M059J (cell line): ENCODE measurements around the gene NBPF15.

- RAMPAGE, long total RNA, result no peak
These were observed 68.5 kb downstream of the SPAG17 start for GRCh38 chr1:118116355-118117151.

DNA sequence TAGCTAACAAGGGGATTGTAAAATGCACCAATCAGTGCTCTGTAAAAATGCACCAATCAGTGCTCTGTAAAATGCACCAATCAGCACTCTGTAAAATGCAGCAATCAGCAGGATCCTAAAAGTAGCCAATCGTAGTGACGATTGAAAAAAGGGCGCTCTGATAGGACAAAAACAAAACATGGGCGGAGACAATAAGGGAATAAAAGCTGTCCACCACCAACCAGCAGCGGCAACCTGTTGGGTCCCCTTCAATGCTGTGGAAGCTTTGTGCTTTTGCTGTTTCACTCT, 1.8 kb upstream of the SPAG17 start:
- RAMPAGE, long total RNA, result no peak

DNA sequence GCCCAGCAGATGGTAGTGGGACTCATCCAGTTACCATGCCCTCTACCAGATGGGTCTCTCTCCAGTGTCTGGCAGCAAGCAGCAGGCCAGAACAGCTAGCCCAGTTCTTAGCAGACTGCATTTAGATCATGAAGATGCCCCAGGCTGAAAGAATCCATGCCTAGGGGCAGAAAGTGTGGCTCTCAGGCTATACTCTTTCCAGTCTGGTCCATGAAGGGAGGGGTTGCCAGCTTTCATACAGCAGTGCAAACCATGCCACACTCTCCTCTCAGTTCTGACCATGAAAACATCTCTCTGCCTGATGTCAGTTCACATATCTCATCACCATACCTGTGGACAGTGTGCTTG, 276.7 kb upstream of the SPAG17 start:
- RAMPAGE, long total RNA, result no peak

GRCh38 chr1:119380867-119381387, 12.3 kb downstream of the HAO2 start:
- RAMPAGE, long total RNA, result no peak

DNA sequence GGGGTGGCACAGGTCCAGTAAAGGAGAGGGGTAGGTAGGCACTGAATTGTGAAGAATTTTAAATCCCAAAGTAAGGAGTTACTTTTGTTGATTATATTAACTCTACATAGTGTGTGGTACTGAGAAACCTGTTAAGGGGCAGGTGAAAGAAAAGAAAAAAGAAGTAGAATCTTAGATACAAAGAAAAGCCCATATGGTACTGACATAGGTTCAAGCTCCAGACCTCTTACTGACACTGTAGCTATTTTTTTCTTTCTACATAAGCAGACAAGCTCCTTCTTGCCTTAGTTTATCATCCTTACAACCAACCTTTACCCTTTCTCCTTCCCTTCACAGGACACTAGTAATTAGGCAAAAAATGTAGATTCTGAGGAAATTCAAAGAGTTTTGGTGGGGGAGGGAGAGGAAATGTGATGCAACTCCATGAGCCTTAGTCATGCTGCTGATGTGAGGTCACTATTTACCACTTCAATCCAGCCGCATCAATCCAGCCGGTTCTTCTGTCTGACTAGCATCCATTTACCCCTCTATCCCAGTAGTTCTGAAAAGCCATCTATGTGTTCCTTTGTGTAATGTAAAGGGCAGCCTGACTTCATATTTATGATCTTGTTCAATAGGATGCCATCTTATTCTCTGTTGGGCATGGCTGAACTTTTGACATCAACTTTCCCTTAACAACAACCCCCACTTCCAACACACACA, 2.3 kb downstream of the ZNF697 start:
- RAMPAGE, long total RNA, result no peak

DNA sequence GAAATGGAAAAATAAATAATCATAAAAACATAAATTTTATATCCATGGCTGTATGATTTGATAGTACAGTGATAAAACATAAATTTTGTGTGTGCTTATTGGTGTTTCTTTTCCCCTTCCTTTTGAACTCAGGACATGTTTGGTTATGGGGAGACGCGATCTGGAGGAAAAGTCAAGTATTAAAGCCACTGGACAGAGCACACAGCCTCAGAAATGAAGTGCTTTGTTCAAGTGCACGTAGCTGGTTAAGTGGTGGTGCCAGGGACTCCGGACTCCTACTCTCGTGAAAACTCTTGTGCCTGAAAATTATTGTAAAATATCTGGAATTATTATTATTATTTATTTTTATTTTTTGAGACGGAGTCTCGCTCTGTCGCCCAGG, 9.7 kb upstream of the HMGCS2 start:
- RAMPAGE, long total RNA, result no peak

DNA sequence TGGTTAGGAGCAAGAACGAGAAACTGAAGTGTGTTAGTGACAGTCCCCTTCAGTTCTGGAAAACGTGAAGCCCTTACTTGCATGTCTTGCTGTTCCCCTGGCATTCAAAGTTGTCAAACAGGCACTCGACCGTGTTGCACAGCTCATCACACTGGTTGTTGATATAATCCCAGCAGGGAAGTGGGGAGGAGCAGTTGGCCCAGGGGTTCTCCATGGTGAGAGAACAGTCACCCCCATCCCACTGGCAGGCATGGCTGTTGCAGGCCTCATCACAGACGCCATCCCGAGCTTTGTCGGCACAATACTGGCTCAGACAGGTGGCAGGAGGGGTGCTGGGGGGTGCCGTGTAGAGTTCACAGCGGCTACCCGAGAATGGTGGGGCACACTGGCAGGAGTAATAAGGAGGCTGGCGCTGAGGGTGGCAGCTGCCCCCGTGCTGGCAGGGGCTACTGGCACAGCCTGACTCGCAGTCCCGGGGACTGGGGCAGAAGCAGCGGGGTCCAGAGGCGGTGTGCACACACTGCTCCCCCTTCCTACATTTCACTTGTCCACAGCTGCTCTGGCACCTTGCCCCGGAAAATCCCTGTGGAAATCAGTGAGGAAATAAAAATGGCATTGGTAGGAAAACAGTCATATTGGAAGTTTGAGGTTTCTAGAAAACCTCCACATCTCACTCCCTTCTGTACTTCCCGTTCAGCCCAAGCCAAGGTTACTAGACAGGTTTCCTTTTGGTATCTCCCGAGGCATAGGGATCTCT, 29.1 kb upstream of the ADAM30 start:
- RAMPAGE, long total RNA, result no peak

DNA sequence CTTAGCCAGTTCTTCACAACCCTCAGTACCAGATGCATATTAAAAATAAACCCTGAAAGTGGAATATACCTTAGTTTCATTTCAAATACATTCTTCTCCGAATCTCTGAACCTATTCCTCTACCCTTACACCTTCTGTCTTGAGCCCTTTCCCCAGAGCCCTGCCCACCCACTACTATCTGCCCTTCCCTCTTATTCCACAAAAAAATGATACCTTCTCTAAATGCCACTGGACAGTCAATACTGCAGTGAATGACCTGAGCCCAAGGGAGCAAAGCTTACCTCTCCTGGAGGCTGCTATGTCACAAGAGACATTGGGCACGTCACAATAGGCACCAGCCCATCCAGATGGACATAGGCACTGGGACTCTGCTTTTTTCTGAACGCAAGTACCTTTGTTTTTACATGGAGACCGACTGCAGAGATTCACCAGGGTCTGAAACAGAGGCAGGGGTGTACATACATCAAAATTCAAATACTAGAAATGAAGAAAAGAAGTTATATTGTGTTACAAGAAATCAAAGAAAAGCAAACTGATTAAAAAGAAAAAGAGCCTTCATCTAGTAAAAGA, 41.3 kb upstream of the ADAM30 start:
- RAMPAGE, long total RNA, result no peak

DNA sequence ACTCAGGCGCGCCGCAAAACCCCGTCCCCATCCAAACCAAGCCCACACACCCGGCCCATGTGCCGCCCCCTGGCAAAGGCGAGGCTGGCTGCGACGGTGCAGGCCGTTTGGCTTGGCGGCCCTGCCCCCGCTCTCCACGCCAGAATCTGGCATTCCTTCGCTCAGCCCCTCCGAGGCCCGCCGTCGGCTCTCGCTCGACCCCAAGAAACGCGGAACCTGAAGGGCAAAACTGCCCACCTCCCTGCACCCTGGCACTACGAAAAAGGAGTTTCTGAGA, 736 bp downstream of the NOTCH2 start:
- RAMPAGE, long total RNA, result no peak

GRCh38 chr1:120100597-120100820, 31.0 kb upstream of the NOTCH2 start:
- RAMPAGE, long total RNA, result no peak

DNA sequence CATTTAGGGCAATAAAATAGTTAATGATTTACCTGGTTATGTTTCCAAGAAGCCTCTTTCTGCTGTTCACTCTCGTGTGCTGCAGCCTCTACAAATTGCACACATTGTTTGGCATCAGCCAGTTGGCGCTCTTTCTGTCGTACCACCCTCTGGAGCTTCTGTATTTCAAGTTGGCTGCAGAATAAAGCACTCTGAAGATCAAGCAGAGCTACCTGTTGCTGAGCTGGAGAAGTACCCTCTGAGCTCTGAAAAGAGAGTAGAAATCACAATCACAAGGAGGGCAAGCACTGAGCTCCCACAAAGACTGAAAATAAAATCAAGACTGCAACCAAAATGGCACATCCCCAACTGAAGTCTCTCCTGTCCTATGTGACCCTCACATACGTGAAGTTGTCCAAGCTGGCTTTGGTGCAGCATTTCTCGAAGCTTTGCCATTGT, 133.4 kb downstream of the NBPF8 start:
- RAMPAGE, long total RNA, result no peak

- RAMPAGE, long total RNA, result no peak
These were observed 58.6 kb upstream of the NOTCH2NLR start for GRCh38 chr1:120665017-120665723.

DNA sequence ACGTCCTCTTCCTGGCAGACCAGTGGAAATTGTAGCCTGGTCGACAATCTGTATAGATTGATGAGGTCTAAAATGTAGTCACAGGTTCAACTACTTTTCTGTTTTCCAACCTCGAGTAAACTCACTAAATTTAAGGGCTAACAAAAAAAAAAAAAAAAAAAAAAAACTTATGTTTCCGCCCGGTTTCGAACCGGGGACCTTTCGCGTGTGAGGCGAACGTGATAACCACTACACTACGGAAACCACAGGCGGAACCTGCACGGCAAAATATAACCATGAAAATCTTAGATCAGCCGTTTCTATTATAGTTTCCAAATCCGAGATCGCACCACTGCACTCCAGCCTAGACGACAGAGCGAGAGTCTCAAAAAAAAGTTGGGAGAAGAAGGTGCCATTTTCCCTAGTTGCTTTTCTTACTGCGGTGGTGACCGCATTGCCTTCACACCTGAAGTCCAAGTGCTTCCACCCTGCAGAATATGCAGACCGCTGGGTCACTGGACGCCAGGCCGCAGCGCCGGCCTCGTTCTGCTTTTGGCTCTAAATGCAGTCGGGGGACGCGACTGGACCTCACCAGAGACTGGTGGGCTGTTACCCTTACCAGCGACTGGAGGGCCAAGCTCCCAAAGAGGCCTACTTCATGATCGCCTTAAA, 131.1 kb downstream of the PPIAL4A start:
- RAMPAGE, long total RNA, result no peak

GRCh38 chr1:121511300-121512534, 326.9 kb downstream of the SRGAP2C start:
- RAMPAGE, long total RNA, result no peak

GRCh38 chr1:121538125-121538644, 353.4 kb downstream of the SRGAP2C start:
- RAMPAGE, long total RNA, result no peak

GRCh38 chr1:143699190-143699699, 206.5 kb downstream of the H3-7 start:
- RAMPAGE, long total RNA, result no peak

DNA sequence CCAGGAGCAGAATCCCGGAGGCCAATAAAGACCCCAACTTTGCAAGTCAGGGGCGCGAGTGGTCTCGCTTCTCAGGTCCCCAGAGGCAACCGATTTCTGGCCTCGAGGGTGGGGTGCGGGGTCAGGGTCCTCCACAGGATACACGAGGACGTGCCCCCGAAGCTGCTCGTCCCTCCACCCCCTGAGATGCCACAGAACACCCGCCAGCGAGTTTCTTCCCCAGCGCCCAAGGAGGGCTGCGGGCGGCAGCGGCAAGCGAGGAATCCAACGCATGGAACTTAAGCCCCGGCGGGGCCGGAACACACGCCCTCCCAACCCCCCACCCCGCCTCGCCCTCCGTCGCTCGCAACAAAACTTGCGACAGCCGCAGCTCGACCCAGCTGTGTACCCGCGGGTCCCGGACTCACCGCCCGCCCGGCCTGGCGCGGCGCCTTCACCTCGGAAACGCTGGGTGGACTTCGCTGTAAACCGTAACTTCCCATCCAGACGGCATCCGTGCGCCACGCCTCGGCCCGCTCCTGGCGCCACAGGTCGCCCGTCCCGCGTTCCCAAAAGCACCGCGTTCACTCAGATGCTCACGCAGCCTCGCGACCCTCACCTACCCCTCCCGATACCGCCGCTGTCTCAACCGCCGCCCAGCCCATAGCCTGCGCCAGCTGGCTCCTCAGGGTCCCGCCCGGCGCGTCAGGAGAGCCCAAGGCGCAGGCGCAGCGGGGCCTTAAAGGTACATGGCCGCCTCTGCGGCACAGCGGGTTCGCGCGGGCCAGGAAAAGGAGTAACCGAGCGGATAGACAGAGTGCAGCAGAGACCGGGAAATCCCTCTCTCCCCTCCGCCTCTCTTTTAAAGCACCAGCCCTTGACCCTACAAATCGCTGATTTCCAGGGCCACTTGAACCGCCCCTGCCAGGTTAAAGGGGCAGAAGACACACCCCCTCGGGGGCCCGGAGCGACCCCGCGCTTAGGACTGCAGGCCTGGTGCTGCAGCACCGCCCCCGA, at the start of gene NBPF15:
TSS of gene NBPF15 (minus strand) at position 696 of the 996 bp plus-strand sequence.
- RAMPAGE, long total RNA, result no peak

- RAMPAGE, long total RNA, result no peak
These were observed 106.5 kb downstream of the SRGAP2B start for GRCh38 chr1:144988534-144989061.

DNA sequence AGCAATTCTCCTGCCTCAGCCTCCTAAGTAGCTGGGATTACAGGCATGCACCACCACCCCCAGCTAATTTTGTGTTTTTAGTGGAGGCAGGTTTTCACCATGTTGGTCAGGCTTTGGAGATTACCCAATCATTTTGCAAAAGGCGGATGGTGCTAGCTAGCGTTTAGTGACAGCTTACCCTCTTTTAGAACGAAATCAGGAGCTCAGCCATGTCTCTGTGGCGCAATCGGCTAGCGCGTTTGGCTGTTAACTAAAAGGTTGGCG, 33.2 kb downstream of the FAM72D start:
- RAMPAGE, long total RNA, result no peak

DNA sequence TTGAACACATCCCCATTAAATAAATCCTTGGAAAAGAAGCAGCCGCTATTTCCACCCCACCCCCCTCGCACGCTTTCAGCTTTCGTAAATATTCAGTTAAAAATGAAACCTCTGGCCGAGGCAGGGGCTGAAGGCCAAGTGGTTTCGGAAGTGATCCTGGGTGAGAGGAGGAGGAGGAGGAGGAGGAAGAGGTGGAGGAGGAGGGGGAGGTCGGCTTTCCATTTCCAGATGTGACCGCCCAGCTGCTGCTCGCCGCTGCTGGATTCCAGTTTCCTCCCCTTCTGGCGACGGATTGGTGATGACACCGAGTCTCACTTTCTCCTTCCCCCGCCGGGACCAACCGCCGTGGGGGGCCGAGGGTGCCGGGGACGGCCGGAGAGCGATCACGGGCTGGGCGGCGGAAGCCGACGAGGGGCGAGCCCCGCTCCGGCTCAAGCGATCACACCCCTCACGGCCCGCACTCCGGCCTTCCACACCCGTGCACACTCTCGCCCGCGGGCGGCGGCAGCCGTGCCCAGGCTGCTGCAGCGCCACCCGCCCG, 26.2 kb downstream of the PPIAL4D start:
- RAMPAGE, long total RNA, result no peak